ENCODE data around the genes AMPH and INHBA.

GRCh38 chr7:38303739-38304362, 125.8 kb downstream of the STARD3NL start:
- RRBS, result no CpG with 5 or more reads among the region's 3 CpGs

DNA sequence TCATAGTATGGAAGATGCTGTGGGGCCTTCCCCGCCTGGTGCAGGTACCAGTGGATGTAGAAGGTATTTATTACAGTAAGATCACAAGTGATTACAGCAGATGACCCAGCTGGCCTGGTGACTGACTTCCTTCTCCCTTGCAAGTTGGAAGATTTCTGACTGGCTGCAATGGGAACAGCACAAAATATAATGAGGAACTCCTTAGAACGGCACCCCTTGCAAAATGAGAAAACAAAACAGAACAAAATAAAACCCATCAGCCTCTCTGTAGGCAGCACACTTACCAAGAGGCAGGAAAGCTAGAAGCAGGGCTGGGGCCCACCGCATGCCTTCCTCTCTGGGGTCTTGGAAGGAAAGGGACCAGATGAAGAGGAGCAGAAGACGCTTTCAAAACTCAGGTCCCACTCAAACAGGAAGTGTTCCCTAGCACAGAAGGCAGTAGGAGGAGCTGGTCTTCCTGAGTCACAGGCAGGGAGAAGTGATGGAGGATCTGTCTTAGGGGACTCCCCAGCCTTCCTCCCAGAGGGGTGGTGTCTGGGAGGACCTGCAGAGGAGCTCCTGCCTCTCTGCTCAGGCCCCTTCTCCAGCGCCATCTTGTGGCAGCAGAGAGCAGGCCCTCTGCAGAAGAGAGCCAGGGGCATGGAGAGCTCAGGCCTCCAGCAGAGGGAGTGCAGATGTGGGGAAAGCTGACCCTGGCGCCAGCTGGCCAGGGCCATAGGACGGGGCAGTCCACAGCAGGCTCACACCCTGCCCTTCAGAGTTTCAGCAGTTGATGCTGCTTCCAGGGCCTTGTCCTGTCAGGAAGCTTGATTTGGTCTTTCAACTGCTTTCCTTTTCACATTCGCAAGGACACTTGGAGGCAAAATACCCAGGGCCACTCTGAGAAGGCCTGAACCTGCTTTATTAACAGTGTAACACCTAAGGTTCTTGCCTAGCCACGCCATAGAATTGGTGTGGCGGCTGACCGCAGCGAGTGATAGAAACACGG, 157.4 kb downstream of the STARD3NL start:
- RRBS, result no CpG with 5 or more reads among the region's 13 CpGs

DNA sequence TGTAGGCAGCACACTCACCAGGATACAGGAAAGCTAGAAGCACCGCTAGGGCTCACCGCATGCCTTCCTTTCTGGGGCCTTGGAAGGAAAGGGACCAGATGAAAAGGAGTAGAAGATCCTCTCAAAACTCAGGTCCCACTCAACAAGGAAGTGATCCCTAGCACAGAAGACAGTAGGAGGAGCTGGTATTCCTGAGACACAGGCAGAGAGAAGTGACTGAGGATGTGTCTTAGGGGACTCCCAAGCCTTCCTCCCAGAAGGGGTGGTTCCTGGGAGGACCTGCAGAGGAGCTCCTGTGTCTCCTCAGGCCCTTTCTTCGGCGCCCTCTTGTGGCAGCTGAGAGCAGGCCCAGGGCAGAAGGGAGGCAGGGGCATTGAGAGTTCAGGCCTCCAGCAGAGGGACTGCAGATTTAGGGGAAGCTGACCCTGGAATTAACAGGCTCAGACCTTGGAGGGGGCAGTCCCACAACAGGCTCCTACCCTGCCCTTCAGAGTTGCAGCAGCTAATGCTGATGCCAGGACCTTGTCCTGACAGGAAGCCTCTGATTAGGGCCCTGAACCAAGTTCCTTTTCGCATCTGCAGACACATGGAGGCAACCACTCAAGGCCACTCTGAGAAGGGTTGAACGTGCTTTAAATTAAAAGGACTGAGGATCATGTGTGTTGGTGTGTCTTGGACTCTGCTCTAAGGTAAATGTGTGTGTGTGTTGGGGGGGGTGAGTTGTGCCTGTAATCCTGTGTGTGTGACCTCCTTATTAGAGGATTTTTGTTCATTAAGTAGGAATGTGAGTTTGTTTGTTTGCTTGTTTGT, 167.6 kb downstream of the STARD3NL start:
- RRBS, result no CpG with 5 or more reads among the region's 6 CpGs

DNA sequence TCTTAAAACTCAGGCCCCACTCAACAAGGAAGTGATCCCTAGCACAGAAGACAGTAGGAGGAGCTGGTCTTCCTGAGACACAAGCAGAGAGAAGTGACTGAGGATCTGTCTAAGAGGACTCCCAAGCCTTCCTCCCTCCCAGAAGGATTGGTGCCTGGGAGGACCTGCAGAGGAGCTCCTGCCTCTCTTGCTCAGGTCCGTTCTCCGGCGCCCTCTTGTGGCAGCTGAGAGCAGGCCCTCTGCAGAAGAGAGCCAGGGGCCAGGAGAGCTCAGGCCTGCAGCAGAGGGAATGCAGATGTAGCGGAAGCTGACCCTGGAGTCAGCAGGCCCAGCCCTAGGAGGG, 176.2 kb downstream of the STARD3NL start:
- RRBS, result no CpG with 5 or more reads among the region's 4 CpGs

GRCh38 chr7:38630708-38631868, at the start of gene AMPH:
AMPH (minus strand) TSS chr7:38631373.
- RRBS, result 4% methylated on average over 46 of the region's 106 CpGs

DNA sequence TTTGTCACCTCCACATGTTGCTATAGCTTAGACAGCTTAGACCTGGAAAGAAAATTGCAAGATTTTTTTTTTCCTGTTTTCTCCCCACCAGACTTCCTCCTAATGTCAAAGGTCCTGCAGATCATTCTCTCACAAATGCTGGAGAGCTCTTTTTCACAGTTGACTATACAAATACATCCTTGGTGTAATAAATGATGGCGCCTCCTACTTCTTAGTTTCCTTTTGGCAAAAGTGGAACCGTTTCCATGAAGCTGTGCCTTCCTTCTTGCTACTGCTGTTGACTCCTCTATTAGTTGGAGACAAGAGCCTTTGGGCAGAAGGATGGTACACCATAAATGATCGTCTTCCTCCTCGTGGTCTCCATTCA, 36.9 kb downstream of the POU6F2 start:
- RRBS, result no CpG with 5 or more reads among the region's 4 CpGs

DNA sequence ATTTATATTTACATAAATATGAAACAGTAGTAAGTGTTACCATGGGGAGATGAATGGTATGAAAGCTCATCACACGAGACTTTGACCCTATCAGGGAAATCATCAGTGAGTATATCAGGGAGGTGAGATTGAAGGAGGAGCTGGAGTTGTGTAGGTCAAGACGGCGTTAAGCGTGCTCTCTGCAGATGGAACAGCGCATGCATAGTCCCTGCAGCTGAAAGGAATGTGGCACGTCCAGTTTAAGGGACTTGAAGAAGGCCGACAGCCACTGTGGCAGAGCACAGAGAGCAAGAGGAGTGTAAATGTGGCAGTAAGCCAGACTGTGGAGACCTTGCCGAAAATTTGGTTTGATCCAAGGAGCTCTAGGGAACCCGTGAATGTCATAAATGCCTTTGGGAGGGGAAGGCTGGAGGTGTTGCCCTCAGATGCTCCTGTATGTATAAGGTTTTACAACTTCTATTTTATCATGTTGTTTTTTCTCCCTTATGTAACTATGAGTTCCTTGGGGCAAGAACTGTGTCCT, 39.0 kb downstream of the POU6F2 start:
- RRBS, result no CpG with 5 or more reads among the region's 9 CpGs

GRCh38 chr7:39624435-39624911, 1.1 kb downstream of the RALA start:
- RRBS, result no CpG with 5 or more reads among the region's 7 CpGs

- RRBS, result no CpG with 5 or more reads among the region's 3 CpGs
These were observed 35.6 kb downstream of the CDK13 start for GRCh38 chr7:39985551-39986075.

GRCh38 chr7:40057227-40057945, 77.0 kb downstream of the MPLKIP start:
- RRBS, result no CpG with 5 or more reads among the region's 2 CpGs

GRCh38 chr7:40093870-40095187, 40.1 kb downstream of the MPLKIP start:
- RRBS, result no CpG with 5 or more reads among the region's 14 CpGs

GRCh38 chr7:40095188-40096001, 39.0 kb downstream of the MPLKIP start:
- RRBS, result no CpG with 5 or more reads among the region's 1 CpG

DNA sequence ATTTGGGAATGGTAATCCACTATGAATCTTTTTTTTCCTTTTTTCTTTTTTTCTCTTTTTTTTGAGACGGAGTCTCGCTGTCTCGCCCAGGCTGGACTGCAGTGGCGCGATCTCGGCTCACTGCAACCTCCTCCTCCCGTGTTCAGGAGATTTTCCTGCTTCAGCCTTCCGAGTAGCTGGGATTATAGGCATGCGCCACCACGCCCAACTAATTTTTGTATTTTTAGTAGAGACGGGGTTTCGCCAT, 730 bp downstream of the SUGCT start:
- RRBS, result no CpG with 5 or more reads among the region's 12 CpGs

DNA sequence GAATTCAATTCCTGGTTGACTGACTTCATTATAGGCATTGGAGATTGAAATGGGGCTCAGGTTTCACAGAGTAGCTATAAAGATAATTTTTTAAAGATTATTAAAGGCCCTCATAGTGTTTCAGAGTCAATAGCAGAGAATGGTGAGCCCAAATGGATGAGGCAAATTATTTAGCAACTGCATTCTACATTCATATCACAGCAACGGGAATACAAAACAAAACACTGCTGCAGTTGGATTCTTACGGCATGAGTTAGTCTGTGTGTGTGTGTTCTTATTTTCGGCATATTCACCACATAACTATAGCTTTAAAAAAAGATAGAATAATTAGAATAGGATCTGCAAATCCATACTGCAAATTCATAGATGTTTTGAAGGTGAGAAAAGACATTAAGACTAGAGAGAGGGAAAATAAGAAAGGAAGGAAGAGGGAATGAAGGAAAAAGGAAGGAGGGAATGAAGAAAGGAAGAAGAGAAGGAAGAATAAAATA, 66.0 kb downstream of the SUGCT start:
- RRBS, result no CpG with 5 or more reads among the region's 3 CpGs

- RRBS, result no CpG with 5 or more reads among the region's 2 CpGs
These were observed 302.8 kb downstream of the SUGCT start for GRCh38 chr7:40437499-40438095.

DNA sequence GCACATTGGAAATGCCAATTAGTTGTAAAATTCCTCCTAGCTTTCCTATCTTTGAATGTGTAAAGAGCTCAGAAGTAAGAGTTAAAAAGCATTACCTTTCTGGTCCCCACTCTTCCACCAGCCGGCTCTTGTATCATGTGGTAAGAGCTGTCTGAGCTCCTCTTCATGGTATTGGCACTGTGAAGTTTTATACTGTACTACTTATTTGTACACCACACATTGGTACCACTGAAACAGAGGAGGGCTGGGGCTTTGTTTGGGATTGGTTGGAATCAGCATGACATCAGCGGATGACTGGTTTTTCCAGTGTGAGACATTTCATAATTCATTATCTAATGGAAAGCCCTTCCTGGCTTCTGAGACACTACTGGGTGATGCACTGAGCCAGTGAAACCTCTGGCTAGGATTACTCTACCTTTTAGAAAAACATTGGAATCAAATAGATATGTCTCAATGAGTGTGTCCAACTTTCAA, at the start of gene INHBA:
Gene INHBA (minus strand): TSS at position 181 of the 474 bp plus-strand sequence.
- RRBS, result no CpG with 5 or more reads among the region's 2 CpGs

DNA sequence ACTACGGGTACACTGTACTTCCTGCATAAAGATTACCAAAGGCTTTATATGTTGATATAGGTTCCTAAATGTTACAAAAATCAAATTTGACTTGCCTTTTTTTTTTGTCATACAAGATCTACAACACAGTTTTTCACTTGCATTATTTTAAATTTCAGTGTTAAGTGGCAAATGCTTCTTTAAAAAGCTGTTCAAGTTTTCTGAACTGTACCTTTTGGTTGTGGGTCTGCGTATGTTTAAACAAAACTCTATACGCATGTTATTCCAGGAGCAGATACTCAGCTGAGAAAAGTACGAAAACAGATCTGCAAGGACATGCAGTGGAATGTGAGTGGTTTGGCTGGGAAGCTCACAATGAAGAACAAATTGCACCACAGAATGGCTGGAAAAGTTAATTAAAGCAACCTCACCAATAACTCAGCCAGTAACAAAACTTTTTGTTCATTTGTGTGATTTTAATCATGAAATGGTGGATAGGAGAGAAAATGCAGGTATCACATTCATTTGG, 17.6 kb downstream of the GLI3 start:
- RRBS, result no CpG with 5 or more reads among the region's 4 CpGs

GRCh38 chr7:43582332-43582687, 598 bp upstream of the STK17A start:
- RRBS, result no CpG with 5 or more reads among the region's 8 CpGs

DNA sequence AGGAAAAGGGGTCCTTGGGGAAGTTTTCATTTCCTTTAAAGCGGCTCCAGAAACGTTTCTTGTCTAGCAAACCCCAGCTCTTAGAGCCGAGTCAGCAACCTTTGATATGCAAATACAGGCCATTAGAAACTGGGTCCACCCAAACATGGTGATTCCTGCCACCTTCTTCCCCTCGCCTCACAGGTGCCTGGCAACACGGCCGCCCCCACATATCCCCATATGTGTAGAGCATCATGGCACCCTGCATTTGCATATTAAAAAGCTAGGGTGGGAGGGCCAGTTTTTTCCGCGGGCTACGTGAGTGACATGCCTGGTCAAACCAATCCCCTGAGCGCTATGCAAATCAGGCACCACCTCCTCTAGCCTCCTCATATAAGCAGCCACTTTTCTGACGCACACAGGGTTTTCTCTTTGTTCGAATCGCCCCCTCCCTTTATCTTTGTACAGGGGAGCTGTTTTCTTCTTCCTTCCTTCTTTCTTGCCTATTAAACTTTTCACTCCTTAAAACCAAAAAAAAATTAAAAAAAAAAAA, 60.0 kb downstream of the COA1 start:
- RRBS, result no CpG with 5 or more reads among the region's 13 CpGs